ENCODE data around the gene LRRC72.

- RRBS, result no CpG with 5 or more reads among the region's 2 CpGs
These were observed 220.2 kb downstream of the PHF14 start for GRCh38 chr7:11193831-11194278.

DNA sequence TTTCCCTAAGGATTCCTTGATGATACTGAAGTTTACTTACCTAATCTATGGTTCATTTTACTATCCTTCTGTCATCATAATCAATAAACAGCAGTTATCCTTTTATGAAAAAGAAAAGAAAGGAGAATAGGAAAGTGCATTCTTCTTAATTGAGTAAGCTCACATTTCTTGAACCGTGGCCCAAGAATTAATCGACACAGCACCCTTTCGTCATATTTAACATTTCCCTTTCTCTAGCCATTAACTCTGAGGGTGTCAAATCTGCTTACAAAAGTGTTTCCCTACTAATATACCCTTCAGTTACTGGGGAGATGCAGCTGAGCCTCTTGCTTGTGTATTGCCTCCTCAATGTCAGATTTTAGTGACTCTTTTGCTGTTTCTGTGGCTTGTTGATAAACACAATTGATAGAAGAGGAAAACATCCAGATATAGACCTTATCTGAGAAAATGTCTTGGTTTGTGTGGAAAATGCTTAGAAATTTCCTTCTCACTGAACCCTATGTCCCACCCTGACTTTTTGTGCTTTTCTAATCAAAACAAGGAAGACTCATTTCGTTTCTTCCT, 257.3 kb downstream of the PHF14 start:
- RRBS, result no CpG with 5 or more reads among the region's 4 CpGs

GRCh38 chr7:11381010-11381526, 407.4 kb downstream of the PHF14 start:
- RRBS, result no CpG with 5 or more reads among the region's 2 CpGs

DNA sequence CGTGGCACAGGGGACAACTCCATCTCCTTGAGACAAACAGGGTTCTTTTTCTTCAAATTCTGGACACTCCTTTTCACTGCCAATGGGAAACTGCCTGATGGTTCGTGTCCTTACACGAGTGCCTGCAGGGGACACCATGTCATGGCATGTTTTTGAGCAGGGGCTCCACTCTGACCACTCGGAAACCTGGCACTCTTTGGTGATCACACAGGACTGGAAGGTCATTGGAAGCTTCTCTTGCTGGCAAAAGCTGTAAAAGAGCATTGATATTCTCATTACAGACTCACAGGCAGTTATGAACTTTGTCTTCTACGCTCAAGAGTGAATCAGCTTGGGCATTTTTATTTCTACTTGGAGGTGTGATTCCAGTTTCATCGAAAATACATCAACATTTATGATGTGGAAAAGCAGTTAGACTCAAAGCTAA, 238.7 kb downstream of the THSD7A start:
- RRBS, result no CpG with 5 or more reads among the region's 6 CpGs

DNA sequence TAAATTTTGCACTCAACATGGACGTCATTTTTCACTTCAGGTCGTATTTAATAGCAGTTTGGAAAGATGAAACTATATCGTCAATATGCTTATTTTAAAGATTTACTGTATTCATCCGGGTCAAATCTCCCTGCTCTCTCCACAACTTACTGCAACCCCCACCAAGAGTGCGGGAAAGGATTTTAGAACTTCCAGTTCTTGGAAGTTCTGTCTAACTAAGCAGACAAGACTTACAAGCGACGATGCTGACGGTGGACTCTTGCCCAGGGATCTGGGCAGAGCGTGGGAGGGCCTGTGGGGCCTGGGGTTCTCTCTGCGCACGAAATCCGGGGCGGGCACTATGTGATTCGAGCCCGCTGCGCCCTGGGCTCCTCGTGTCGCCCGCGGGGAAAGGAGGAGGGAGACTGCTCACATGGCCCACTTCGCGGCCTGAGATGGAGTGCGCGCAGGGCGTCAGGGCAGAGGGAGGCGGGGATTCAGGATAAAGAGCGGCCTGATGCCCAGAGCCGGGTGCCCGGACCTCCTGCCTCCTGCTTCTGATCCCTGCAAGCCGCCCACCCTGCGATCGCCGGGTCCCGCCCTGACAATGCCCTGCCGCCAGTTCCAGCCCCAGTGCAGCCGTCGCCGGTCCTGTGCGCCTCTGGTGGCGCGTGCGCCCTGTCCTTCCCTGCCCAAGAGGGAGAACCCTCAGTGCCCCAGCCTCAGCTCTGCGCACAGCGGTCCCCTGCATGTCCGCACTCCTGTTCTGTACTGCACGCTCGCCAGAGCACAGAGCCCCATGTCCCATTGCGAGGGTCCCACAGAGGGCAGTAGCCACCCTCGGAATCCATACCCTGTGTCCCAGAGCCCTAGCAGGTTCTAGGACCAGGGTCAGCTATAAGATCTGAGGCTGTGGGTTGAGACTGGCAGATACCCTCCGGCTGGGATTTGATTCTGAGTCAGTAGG, 99.5 kb upstream of the TMEM106B start:
- RRBS, result 65% methylated on average over 10 of the region's 50 CpGs

DNA sequence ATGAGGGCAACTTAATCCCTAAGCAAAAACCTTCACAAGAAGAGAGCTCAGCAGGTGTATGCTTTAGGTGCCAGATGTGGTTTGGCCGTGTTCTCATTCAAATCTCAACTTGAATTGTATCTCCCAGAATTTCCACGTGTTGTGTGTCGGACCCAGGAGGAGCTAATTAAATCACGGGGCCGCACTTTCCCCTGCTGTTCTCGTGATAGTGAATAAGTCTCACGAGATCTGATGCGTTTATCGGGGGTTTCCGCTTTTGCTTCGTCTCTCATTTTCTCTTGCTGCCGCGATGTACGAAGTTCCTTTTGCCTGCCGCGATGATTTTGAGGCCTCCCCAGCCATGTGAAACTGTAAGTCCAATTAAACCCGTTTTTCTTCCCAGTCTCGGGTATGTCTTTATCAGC, 244.0 kb downstream of the ARL4A start:
- RRBS, result no CpG with 5 or more reads among the region's 18 CpGs

DNA sequence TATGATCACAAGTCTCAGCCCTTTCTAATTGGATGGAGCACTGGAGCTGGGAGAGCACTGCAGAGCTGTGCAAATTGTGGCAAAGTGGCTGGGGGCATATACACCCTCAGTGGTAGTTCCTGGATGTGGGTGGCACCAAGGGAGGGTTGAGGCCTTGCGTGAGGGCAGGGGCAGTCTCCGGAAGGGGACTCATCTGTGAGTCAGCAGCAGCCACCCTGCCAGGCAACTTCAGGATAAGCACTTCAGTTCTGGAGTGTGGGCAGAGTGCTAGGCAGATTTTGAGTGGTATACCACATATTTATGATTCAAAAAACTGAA, 210.5 kb downstream of the ETV1 start:
- RRBS, result no CpG with 5 or more reads among the region's 2 CpGs

GRCh38 chr7:16067664-16068196, 353.6 kb downstream of the CRPPA start:
- RRBS, result no CpG with 5 or more reads among the region's 8 CpGs

DNA sequence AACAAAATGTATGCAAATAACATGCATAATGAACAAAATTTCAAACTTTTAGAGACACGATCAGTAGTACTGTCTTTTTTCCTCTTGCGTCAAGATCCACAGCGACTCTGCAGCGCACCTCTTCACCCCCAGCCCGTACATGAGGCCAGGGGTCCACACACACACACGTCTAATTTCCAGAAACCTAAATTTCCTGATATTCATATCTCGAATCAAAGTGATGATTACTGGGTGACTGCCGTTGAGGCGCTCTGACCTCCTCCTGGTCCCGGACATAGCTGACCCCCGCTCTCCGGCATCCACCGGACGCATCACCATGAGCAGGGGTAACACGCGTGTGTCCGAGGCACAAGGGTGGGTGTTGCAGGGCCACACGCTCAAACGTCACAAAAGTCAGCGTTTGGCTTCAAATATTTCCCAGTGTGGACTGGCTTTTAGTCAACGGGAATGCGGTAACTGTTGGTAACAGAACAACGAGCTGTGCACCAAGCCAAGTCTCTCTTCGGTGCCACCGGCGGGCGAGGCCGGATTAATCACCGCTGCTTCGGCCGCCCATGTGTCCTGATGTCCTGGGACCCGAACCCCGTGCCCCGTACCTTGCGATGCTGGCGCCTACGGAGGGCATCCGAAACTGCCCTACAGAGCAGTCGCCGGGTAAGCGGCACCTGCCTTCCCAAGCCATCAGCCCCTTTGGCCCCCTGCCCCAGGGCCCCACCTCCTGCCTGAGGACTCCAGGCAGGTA, at the start of gene LRRC72:
Gene LRRC72, plus strand, starts transcription at position 437 of the 742 bp plus-strand sequence.
- RRBS, result 93% methylated on average over 3 of the region's 41 CpGs

GRCh38 chr7:16609571-16610212, 35.9 kb downstream of the ANKMY2 start:
- RRBS, result no CpG with 5 or more reads among the region's 4 CpGs

- RRBS, result no CpG with 5 or more reads among the region's 4 CpGs
These were observed 49.1 kb upstream of the TSPAN13 start for GRCh38 chr7:16704221-16705173.

- RRBS, result no CpG with 5 or more reads among the region's 3 CpGs
These were observed 168.1 kb upstream of the AHR start for GRCh38 chr7:17130222-17130806.

DNA sequence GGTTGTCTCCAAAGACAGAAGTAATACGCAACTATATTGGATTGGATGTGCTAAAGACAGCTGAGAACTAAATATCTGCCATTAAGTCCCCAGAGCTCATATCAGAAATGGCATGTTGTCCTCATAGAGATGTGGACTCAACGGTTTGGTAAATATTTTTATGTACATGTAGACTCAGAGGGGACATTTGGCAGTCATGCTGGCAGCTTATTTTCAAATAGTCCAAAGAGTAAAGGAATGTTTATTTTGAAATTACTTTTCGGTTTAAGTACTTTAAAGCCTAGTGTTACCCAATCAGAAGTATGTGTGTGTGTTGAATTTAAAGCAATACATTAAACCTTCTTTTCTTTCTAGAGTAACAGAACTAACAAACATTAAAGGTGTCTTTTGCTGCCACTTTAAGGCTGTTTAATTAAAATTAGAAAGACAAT, 113.6 kb upstream of the AHR start:
- RRBS, result no CpG with 5 or more reads among the region's 3 CpGs

DNA sequence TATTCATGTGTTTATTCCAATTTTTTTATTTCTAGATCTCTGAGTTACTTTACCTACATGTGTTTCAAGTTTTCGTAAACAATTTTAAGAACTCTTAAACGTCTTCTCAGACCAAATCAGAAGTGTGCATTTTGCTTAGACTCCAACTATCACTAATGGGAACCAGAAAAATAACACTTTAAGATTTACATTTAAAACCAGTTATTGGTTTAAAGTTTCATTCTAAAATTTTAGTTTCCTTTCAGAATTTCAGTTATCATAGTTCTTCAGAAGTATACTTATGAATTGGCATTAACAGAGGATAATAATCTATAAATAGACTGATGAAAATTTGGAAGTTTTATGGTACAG, 1.8 kb downstream of the AHR start:
- RRBS, result no CpG with 5 or more reads among the region's 2 CpGs

DNA sequence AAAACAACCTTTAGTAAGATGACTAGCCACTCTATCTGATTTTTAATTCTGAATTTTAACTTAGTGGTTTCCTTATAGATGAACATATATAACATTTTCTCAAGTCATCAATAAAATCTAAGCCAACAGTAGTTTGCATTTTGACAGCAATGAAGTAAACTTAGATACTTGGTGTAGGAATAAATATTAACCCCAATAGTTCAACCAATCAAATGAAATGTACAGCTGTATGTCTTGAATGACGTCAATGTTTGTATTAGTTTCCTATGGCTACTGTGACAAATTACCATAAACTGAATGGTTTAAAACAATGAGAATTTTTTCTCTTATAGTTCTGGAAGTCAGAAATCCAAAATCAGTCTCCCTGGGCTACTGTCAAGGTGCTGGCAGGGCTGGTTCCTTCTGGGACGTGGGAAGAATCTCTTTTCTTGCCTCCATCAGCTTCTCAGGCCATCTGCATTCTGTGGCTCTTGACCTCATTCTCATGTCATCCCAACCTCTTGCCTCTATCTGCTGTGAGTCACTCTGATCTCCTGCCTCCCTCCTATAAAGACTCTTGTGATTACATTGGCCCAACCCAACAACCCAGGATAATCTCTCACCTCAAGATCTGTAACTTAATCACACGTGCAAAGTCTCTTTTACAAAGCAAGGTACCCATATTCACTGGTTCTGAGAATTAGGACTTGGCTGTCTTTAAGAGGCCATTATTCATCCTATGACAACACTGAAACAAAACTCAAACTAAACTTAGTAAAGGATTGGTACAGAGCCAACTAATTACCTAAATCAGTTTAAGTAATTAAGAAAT, 73.6 kb downstream of the AHR start:
- RRBS, result no CpG with 5 or more reads among the region's 3 CpGs

- RRBS, result no CpG with 5 or more reads among the region's 6 CpGs
These were observed 226.0 kb downstream of the AHR start for GRCh38 chr7:17524322-17524916.

Measured in hTERT-HM (cell line).